GM23248 (cell line): Measurements from ENCODE around the genes SPRR1A, CRTC2 and UBE2Q1.

GRCh38 chr1:152983745-152984316 is at the start of gene SPRR1A:
Gene SPRR1A, plus strand, starts transcription at chr1:152984081.
- RAMPAGE, long total RNA = no peak

DNA sequence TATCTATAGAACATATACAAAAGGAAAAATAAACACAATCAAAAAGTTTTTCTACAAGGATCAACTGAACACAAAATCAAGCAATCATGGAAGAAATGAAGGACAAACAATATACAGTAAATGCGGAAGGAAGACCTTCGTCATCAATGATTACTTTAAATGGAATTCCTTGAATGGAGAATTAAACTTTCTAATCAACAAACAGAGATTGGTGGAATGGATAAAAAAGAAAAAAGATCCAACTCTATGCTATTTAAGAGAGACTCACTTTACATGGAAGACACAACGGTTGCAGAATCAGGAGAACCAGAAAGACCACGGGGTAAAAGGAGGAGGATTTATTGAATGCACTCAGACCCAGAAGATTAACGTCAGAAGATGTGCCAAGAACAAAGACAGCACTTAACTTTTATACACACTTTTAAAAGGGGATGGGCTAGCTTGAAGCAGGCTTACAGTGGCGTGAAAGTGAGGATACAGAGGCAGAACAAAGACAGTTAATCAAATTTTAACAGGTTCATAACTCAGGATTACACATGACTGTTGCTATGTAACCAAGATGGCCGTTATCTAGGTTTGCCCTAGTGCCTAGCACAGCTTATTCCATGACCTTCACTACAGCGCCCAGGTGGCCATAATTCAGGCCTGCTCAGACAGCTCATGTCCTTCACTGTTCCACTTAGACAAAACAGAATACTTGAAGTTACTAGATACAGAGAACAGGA is 5.9 kb upstream of the SPRR2F start:
- RAMPAGE, long total RNA = no peak

GRCh38 chr1:153631547-153632185 is 2.2 kb upstream of the CHTOP start:
- RAMPAGE, long total RNA = no peak

- RAMPAGE, long total RNA = no peak
Measured at GRCh38 chr1:153921469-153921995, 1.2 kb downstream of the GATAD2B start.

DNA sequence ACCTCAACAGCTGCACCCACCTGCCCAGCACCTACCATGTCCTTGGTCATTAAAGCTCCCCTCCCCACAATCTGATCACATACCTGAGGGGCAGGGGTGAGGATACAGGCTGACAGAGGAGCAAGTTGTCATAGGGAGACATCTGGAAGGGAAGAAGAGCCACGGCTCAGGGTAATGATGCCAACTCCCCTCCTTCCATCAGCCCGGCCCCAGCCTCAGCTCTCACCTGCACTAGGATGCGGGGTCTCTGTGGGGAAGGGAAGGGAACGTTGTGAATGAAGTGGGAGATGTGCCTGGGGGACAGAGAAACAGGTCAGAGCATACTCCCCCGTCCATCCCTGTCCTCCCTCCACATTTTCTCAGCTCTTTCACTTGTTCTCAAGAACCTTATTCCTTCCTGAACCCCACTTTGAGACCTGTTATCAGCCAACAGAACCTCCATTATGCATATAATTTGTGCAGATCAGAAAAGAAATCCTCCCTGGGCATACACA is 5.3 kb downstream of the DENND4B start:
- RAMPAGE, long total RNA = no peak

- RAMPAGE, long total RNA = no peak
Measured at GRCh38 chr1:153944957-153945722, 1.4 kb downstream of the DENND4B start.

- RAMPAGE, long total RNA = no peak
Measured at GRCh38 chr1:153946966-153947296, 413 bp upstream of the DENND4B start.

DNA sequence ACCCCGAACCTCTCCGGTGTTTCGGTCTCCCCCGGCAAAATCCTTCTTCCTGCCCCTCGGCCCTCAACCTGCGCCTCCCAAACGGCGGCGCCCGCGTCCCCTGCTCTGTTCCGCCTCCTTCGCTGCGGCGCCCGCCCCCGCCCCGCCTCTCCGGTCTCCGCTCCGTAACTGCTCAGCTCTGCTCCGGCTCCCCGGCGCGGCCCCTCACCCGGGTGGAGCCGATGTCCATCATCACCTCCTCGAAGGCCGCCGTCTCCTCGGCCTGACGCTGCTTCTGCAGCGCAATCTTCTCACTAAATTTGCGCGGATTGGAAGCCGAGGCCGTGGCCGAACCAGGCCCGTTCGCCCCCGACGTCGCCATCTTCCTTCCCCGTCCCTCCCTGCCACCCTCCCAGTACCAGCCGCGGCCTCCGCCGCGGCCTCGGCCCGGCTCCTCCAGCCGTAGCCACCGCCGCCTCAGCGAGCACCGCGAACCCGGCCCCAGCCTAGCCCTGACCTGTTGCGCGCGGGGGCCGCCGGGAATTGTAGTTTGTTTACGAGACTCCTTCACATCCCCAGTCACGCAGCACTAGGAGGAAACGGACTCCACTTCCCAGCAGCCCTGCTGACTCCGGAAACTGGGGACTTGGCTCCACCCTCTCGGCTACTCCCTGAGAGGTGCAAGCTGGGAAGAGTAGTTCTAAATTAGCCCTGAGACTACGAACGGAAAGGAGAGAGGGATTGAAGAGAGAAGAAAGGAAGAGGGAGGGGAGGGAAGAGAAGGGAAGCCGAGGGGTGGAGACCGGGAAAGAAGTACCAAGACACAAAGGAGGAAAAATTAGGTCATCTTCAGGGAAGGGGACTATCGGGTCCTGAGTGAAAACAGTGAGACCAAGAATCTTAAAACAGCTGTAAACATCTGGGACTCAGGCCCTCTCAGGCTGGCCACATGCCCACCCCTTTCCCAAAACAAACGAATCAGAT is at the start of gene CRTC2:
Gene CRTC2 (minus strand): TSS at position 476 of the 963 bp plus-strand sequence.
- RAMPAGE, long total RNA = no peak

DNA sequence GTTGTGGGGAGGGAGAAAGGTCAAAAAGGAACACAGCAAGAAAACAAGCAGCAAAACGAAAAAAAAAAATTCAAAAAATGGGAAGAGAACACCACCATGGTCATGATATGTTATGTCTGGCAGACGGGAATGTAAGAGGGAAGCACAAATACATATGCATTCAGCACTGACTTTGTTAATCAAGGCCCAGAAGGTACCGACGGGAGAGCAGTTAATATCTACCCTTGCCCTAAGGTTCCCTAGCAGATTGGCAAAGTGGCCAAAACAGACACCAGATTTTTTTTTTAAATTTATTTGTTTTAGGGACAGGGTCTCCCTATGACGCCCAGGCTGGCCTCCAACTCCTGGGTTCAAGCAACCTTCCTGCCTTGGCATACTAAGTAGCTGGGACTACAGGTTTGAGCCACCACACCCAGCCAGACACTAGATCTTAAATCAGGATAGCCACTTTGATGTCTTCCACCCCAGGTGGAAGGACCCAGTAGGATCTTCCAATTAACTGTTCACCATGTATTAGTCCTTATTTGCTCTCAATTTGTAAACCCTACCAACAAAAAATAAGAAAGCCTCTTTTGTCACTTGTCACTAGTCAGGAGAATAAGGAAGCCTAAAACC is 19.7 kb downstream of the TPM3 start:
- RAMPAGE, long total RNA = no peak

DNA sequence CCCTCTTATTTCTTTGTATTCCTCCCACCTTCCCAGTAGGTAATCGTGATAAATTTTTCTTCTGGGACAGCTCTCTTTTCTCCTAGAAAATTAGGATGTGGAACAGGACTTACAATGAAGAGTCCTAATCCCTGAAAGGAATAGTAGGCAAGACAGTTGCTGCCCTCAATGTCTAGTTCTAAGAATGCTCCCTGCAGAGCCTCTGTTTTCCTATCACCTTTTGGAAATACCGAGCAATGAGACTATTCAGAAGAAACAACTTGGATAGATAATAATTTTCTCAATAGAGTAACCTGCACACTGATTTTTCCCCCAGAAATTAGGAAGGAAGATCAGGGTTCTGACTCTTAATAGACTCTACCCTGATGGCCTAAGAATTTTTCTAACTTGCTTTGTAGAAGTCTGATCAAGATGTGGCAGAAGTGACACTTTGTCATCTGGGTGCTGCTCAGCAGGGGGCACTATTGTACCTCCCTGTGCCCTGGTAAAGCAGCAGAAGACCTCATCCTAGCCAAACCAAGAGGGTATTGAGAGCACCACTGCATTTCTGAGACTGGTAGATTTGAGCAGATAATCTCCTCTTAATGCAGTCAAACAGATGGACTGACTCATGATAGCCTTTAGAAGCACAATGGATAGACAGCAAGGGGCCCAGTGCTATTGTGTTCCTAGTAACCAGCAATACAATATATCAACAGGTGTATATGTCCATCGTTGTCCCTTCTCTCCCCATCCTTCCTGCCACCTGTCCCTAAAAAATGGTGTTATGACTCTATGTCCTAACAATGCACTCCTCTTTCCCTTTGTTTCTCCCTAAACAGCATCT is 5.9 kb downstream of the TPM3 start:
- RAMPAGE, long total RNA = no peak

DNA sequence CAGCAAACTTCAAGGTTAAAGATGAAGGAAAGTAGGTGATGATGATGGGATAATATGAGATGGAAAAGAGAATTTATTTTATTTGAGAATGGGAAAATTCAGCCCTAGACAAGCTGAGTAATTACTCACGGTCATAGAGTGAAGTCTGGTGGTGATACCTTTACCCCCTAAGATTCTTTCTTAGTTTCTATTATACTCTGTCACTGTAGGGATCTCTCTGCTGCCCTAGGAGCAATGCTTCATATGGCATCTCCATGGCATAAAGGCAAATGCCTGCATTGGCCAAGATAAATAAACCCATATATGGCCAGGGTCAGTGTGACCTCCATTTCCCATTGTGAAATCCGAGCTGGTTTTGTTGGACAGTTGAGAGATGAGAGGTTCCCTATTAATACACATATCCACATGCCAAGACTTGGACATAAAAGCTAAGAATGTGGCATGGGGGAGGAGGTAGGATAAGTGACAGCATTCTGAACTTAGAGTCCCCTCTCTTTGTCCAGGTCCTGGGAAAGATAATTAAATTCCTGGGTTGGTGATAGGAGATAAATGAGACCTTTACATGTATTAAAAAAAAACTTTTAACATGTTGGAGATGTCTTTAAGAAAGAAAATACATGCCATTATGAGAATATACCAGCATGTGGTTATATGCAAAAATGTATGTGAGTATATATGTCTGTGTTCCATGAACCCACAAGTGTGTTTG is 1.3 kb downstream of the TPM3 start:
- RAMPAGE, long total RNA = no peak

GRCh38 chr1:154354498-154354908 is 29.2 kb downstream of the ATP8B2 start:
- RAMPAGE, long total RNA = no peak

GRCh38 chr1:154360153-154360495 is 34.8 kb downstream of the ATP8B2 start:
- RAMPAGE, long total RNA = no peak

GRCh38 chr1:154429000-154429594 is 24.0 kb downstream of the IL6R start:
- RAMPAGE, long total RNA = no peak

DNA sequence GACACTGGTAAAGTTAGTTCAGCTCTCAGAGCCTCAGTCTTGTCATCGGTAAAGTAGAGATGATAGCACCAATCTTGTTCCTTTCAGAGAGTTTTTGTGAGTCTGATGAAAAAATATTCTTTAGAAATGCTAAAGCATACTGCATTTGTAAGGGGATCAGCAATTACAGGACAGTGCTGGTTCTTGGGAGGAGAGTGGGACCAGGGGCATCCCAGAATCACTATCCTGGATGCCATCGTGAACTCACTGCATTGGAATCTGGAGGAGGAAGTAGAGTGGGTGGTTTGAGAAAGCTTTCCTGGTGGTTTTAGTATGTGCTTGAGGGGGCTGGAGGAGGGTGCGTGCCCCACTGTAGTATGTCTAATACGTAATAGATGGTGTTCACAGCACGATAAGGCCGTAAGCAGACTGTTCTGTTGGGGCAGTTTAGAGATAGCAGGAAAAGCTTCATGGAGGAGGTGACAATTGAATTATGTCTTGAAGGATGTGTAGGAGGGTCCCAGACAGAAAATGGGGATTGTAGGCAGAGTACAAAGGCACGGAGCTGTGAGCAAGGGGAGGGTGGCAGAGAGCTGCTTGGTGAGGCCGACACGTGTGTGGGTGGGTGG is 36.8 kb downstream of the IL6R start:
- RAMPAGE, long total RNA = no peak

- RAMPAGE, long total RNA = no peak
Measured at GRCh38 chr1:154457586-154457837, 44.5 kb upstream of the TDRD10 start.

DNA sequence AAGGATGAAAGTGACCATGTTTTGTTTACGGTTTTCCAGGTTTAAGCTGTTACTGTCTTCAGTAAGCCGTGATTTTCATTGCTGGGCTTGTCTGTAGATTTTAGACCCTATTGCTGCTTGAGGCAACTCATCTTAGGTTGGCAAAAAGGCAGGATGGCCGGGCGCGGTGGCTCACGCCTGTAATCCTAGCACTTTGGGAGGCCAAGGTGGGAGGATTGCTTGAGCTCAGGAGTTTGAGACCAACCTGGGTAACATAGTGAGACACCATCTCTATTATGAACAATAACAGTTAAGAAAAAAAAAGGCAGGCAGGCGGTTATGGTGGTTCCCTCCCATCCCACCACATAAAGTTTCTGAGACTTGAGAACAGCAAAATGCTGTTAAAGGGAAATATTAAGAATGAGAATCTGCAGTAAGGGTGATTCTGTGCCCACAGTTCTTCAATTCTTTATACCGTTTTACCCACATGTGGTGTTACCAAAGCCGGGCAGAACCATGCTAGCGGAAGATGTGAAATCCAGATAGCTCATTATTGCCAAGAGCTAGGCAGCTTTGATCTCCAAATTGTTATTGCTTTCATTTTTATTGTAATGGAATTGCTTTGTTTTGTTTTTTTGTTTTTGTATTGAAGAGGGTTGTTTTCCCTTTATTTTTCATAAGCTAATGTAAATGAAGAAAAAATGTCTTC is 34.4 kb upstream of the TDRD10 start:
- RAMPAGE, long total RNA = no peak

DNA sequence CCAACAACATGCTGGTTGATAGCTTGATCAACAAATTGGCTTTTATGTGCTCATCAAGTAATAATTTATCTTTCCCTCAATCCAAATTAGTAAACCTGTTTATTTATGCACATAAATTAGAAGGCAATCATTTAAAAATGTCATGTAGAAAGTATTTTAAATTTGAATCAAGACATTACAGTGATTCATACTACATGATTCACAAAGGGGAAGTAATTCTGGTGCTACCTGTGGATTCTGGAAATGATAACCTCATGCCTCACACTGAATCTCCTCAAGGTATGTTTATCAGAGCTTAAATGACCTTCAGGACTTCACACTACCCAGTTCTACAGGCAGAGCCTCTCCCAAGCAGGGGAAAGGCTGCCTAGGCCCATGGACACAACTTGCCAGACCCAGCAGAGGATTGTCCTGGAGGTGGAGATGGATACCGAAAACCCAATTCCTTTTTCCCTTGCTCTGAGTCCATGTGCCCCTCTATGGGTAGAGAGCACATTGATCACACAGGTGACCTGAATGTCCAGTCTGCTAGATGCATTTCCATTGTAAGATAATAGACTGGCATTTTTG is 25.2 kb upstream of the TDRD10 start:
- RAMPAGE, long total RNA = no peak

GRCh38 chr1:154492971-154493773 is 8.8 kb upstream of the TDRD10 start:
- RAMPAGE, long total RNA = no peak

- RAMPAGE, long total RNA = no peak
Measured at GRCh38 chr1:154558066-154559167, at the start of gene UBE2Q1. Gene UBE2Q1, minus strand, starts transcription at chr1:154558662.